Psoas muscle (tissue), 2 donors: ENCODE data around the genes DPEP1, TCF25 and PRDM7.

DNA sequence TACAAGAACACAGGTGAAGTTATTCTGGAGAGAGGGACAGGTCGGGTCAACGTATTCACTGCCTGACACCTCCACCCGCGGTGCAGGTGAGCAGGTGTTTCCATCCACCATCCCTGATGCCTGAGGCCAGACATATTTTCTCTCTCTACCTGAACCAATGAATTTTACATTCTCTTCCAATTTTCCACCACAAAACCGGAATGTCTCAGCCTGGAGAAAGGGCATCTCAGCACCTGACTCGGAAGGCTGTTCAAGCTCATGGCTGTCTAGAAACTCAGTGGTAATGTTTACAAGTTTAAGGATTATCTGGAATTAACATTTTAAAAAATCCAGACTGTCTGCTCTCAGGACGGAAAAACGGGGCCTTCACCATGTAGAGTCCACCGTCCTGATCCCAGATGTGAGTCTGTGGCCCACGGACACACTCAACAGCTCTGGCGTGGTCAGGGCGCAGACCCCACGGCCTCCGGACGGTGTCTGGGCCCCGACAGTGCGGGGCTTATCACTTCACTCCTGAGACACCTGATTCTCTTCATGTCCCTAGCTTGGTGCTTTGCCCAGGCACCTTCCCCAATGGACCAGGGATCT is 101.4 kb downstream of the ZNF778 start:
- PRO-cap, 2 experiments, result no peak in any of the 2 experiments

GRCh38 chr16:89392827-89393557 is 97.4 kb downstream of the ANKRD11 start:
- PRO-cap, 2 experiments, result no peak in any of the 2 experiments

DNA sequence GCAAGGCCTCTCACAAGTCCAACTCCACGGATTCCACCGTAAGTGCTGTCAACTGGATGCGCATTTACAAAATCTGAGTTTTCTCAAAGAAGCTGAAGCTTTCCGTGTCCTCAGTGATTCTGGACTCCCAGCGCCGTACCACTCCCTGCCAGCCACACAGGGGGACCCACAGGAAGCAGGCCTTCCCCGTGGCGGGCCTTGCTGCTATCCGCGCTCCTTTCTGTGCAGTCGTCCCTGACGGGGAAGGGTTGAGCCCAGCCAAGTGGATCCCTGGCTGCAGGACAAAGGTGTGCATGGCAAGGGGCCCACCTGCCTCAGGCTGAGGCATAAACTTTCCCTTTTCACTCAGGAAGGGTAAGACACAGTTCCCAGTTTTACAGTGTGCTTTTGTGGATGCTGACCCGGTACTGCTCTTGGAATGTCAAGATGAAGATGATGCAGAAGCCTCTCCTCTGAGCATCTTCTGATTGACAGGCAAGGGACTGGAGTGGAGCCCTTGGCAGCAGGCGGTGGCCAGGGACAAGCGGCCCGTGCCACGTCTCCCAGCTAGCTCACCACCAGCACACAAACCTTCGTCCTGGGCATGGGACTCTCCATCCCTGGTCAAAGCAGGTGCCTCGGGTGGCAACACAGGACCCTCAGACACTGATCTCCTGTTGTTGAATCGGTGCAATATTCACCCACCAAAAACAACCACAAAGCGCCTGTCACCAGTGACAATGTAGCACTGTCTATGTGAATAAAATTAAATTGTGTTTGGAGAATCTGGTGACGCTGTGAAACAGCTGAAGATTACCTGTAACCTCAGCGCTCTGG is 92.9 kb downstream of the ANKRD11 start:
- PRO-cap, 2 experiments, result no peak in any of the 2 experiments

- PRO-cap, 2 experiments, result no peak in any of the 2 experiments
Observed at GRCh38 chr16:89410639-89411709, 79.4 kb downstream of the ANKRD11 start.

DNA sequence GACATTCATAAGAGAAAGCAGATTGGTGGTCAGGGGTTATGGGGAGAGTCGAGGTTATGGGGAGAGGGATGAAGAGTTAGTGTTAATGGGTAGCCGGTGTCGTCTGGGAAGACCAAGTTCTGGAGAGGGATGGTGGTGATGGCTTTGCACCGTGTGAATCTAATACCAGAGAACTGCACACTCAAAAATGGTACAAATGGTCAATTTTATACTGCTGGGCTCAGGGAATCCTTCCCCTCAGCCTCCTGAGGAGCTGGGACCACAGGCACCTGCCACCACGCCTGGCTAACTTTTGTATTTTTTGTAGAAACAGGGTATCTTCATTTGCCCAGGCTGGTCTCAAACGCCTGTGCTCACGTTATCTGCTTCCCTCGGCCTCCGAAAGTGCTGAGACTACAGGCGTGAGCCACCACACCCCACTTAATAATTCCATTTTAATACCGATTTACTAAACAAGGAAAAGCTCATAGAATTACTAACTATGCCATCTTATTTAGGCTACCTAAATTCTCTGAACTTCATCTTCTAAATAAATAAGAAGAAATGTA is 29.1 kb downstream of the ANKRD11 start:
- PRO-cap, 2 experiments, result no peak in any of the 2 experiments

- PRO-cap, 2 experiments, result no peak in any of the 2 experiments
Observed at GRCh38 chr16:89525155-89525719, 17.0 kb downstream of the SPG7 start.

DNA sequence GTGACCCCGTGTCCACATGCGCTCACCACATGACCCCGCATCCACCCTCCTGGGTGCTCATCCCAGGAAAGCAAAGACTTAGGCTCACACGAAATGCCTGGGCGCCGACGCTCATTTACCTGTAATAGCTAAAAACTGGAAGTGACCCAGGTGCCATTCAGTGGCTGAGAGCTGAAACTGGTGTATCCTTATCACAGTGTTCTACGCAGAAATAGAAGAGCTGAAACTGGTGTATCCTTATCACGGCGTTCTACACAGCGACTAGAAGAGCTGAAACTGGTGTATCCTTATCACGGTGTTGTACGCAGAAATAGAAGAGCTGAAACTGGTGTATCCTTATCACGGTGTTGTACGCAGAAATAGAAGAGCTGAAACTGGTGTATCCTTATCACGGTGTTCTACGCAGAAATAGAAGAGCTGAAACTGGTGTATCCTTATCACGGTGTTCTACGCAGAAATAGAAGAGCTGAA is 19.7 kb upstream of the RPL13 start:
- PRO-cap, 2 experiments, result no peak in any of the 2 experiments

GRCh38 chr16:89545713-89546243 is 14.7 kb upstream of the RPL13 start:
- PRO-cap, 2 experiments, result no peak in any of the 2 experiments

GRCh38 chr16:89613081-89613818 is at the start of gene DPEP1:
Gene DPEP1, plus strand, starts transcription at chr16:89613642.
- PRO-cap, 2 experiments, result no peak in any of the 2 experiments

DNA sequence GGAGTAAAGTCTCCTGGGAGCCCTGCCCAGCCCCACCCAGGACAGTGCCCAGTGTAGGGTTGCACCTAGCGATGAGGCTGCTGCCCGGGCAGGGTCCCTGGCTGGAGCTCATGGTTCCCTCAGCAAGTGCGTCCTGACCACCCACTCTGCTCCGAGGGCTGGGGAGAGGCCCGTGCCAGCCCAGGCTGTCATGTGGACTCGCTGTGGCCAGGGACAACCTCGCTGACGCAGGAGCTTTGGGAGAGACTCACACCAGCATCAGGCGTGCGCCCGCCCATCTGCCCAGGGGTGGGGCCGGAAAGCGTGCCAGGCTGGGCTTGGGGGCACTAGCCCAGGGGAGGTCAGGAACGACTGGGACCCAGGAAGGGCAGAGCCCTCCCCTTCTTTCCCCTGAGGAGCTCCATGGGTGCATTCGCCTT is 19.7 kb downstream of the DPEP1 start:
- PRO-cap, 2 experiments, result no peak in any of the 2 experiments

- PRO-cap, 2 experiments, result no peak in any of the 2 experiments
Observed at GRCh38 chr16:89716738-89717666, 3.7 kb downstream of the VPS9D1 start.

- PRO-cap, 2 experiments, result no peak in any of the 2 experiments
Observed at GRCh38 chr16:89741538-89742199, 20.3 kb downstream of the ZNF276 start.

- PRO-cap, 2 experiments, result peak in 2 of 2 experiments; most common plus-strand start chr16:89873645 (in 2); most common minus-strand start chr16:89873858 (in 2)
Observed at GRCh38 chr16:89873405-89874133, at the start of gene TCF25. Gene TCF25, plus strand, starts transcription at chr16:89873592.

GRCh38 chr16:89905266-89906167 is 13.1 kb upstream of the MC1R start:
- PRO-cap, 2 experiments, result no peak in any of the 2 experiments

GRCh38 chr16:90018307-90019290 is 657 bp downstream of the DBNDD1 start:
- PRO-cap, 2 experiments, result no peak in any of the 2 experiments

DNA sequence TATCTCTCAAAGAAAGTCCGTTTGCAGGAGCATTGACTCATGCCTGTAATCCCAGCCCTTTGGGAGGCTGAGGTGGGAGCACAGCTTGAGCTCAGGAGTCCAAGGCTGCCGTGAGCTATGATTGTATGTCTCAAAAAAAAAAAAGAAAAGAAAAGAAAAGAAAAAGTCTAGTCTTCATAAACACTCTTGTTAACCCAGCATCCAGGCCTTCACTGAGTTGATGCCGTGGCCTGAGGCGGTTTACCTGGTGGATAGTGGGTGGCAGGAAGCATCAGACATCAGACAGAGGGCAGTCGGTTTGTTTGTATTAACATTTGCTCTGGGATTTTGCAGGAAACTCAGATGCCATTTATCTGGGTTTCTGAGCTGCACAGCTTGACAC is 909 bp upstream of the DBNDD1 start:
- PRO-cap, 2 experiments, result no peak in any of the 2 experiments

DNA sequence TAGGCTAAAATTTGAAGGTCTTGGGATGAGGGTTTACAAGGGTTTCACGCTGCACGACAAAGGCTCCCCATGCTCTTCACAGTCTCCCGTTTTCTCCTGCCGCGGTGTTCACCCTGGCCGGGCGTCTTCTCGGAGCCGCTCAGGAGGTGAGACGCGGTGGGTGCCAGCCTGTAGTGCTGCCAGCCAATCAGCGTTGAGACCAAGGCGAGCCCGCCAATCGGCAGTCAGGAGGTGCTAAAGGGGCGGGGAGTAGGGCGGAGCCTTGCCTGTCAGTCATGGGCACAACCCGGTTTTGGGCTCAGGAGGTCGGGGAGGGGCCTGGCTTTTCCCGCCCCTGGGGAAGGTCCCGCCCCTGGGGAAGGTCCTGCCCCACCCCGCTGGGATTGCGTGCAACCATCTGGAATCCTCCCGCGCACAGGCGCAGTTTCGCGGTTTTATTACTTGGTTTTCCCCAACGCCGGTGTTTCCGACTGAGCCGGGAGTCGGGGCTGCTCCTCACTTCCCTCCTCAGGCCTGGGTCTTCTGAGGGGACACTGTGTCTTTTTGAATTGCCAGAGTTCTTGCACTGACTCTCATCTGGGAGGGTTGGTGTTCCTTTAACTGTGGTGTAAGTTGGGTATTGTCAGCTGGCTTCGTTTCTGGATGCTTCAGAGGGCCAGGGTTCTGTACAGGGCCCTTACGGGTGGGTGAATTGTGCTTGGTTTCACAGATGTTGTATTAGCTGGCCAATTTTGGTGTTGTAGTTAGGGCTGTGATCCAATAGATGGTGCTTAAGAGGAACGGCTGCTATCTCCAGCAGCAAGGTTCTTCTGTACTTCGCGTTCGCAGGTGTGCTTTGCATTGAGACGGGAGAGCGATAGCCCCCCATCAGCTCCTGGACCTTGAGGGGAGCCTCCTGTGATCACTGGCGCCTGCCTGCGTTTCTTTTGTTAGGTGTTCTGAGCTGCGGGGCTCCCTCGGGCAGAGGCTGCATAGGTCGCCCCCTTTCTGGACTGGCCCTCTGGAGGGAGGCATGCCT is at the start of gene PRDM7:
Gene PRDM7 (minus strand): TSS at position 143 of the 1,018 bp plus-strand sequence.
- PRO-cap, 2 experiments, result no peak in any of the 2 experiments

GRCh38 chr16:90100039-90100560 is 23.0 kb upstream of the PRDM7 start:
- PRO-cap, 2 experiments, result no peak in any of the 2 experiments